Umbilical cord (tissue), 2 donors: Measurements from ENCODE around the genes RLIM, NEXMIF, ATRX, SH3BGRL and CPXCR1.

- RAMPAGE, long total RNA = no peak
Measured at GRCh38 chrX:74613675-74613962, 805 bp downstream of the RLIM start.

DNA sequence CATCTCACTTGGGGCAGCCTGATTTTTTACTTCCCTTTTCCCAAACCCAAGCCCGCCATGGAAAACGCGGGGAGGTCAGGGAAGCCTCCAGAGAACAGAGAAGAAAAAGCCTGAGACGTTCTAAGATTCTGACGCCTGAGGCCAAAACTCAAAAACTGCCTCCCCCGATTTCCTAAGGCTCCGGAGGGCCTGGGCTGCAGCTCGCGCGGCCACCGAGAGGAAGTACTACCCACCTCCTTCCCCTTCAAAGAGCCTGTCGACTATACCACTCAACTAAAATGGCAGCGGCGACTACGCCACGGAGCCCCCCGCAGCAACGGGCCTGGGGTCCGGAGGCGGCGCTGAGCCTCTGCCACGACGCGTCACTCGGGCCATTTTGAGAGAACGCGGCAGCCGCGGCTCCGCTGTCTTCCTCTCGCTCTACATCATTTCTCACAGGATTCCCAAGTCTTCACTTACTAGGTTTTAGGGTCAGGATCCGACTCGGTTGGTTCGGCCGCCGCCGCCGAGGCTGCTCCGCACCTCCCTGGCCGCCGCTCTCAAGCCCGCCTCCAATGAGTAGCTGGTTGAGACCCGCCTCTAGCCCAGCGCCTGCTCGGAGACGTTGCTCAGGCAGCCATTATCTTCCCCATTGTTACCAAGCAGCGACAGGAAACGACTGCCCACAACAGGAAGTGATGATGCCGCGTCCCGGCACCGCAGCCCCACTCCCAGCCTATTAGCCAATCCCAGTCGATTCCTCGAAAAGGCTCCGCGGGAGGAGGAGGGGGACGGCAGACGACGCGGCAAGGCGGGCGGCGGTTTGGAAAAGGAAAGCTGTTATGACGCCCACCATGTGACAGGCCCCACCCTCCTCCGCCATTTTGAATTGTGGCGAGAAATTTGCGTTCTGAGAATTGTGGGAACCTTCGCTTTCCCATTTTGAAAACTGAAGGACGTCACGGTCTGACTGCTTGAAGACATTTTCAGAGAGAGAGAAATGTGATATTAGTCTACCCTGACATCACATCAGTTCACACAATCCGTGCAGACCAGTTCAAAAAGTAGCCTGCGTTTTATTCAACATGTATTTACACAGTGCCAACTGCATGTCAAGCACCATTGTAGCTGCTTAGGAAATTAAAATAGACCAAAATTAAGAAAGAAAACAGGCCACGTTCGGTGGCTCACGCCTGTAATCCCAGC is at the start of gene RLIM:
Gene RLIM (minus strand): TSS at position 662 of the 1,185 bp plus-strand sequence.
- RAMPAGE, long total RNA = start-site peak on the minus strand centred at position 546 of the sequence, 39 bp wide, 70 and 171 reads in 2 replicates; start-site peak on the minus strand centred at position 641 of the sequence, 25 bp wide, 474 and 670 reads in 2 replicates

- RAMPAGE, long total RNA = no peak
Measured at GRCh38 chrX:74925181-74926245, at the start of gene NEXMIF. Gene NEXMIF (minus strand): TSS chrX:74925452.

DNA sequence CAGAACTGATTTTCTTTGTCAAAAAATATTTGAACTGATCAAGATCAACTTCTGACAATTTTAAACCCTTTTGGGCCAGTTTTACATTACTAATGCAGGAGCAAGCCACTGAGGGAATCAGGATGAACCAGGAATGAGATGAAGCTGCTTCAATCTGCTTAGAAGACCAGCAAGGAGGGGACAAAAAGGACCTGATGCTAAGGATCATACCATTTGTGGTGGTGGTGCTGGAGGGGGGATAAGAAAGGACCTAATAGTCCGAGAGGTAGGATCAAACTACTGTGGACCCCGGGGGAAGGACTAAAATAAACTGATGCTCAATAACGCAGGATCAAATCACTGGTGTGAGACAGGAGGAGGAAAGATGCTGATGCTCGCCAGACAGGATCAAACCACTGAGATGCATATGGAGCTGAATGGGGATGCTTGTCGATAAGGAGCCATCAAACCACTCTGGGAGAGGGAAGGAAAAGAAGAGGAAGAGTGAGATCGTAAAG is 432.8 kb upstream of the FGF16 start:
- RAMPAGE, long total RNA = no peak

DNA sequence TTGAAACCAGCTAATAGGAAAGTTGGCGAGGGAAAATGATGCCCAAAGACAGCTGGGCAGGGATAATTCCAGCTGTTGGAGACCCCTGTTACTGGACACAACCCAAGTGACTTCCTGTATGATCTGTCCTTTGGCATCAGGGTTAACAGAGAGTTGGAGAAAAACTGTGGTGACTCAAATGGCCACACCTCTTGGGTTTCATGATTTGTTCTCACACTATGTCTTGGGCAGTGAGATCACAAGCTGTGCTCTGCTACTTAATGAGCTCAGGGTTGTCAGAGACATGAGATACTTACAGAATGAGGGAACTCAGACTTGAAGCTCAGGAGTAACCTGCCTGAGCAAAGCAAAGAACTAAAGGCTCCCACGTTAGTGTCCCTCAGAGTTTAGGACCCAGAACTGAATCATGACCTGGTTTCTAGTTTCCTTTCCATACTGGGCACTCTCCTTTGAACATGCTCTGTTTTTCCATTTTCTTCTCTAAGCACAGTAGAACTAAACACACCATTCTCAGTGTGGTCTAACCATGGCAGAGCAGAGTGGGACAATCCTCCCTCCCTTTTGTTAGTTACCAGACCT is 4.0 kb downstream of the FGF16 start:
- RAMPAGE, long total RNA = no peak

DNA sequence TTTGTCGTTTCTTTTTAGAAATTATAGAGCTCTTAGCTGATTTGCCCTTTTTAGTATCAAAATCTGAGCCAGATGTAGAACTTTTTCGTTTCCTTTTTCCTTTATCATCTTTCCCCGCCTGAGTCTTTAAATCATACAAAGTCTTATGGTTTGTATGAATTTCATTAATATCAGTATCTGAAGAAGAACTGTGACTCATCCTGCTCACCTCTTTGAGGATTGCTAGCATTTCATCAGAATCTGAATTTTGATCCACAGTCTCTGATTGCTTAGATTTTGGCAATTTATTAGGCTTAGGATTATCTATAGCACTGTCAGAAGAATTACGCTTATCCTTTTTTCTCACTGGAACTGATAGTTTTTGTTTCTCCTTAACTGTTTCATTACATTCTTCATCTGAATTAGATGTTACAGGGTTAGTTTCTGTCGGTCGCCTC is 103.2 kb downstream of the ATRX start:
- RAMPAGE, long total RNA = no peak

- RAMPAGE, long total RNA = start-site peak on the minus strand at chrX:77786197-77786245, 99 and 64 reads in 2 replicates
Measured at GRCh38 chrX:77785342-77786676, at the start of gene ATRX. Gene ATRX (minus strand): TSS chrX:77786216.

GRCh38 chrX:78107309-78107787 is 3.3 kb downstream of the PGK1 start:
- RAMPAGE, long total RNA = no peak

DNA sequence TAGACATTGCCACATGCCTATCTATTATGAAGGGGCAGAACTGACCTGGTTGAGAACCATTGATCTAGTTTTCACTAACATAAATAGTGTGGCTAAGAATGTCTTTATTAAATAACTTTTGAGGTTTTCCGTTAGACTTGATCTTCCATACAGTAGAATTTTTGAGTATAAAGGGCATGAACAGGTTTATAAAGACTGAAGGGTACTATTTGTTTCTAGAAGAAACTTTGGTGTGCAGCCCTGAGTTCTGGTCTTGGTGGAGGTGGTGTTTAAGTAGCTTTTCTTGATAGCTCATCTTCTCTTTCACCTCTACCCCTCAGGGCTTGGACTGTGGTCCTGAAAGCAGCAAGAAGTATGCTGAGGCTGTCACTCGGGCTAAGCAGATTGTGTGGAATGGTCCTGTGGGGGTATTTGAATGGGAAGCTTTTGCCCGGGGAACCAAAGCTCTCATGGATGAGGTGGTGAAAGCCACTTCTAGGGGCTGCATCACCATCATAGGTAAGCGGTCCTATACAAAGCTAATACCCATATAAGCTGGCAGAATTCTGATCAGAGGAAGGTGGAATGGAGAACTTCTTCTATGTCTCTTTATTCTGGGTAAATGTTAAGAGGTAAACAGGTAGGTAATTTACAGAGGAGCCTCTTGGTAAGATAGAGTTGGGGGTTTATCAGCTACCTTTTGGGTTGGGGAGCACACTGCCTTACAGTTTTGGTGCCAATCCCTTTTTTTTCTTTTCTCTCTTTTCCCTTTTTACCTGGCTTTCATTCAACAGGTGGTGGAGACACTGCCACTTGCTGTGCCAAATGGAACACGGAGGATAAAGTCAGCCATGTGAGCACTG is 14.7 kb downstream of the TAF9B start:
- RAMPAGE, long total RNA = no peak

GRCh38 chrX:78322841-78323319 is 4.5 kb downstream of the CYSLTR1 start:
- RAMPAGE, long total RNA = no peak

DNA sequence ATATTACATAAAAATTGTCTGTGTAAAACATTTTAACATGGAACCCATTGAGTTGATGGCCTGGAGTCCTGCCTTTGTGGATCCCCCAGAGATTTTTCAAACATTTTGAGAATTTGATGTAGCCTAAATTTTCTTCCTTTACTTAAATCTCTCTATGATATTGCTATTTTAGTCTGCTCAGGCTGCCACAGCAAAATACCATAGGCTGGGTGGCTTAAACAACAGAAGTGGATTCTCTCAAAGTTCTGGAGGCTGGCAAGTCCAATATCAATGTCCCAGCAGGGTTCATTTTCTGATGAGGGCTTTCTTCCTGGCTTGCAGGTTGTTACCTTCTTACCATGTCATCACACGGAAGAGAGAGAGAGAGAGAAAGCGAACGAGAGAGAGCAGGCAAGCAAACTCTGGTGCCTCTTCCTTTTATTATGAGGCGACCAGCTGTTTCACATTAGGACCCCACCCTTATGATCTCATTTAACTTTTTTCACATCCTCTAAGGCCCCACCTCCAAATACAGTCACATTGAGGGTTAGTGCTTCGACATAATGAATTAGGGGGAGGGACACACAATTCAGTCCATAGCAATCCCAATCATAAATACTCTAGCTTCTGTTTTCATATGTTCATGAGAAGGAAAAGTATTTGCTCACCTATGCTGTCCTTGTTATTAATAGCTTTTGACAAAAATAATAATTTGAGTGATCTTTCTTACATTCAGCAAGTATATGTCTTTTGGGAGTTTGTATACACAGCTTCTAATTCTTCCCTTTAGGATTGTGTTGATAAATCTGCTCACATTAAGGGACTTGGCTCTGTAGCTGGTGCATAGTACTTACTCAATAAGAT is 10.6 kb upstream of the GPR174 start:
- RAMPAGE, long total RNA = no peak

DNA sequence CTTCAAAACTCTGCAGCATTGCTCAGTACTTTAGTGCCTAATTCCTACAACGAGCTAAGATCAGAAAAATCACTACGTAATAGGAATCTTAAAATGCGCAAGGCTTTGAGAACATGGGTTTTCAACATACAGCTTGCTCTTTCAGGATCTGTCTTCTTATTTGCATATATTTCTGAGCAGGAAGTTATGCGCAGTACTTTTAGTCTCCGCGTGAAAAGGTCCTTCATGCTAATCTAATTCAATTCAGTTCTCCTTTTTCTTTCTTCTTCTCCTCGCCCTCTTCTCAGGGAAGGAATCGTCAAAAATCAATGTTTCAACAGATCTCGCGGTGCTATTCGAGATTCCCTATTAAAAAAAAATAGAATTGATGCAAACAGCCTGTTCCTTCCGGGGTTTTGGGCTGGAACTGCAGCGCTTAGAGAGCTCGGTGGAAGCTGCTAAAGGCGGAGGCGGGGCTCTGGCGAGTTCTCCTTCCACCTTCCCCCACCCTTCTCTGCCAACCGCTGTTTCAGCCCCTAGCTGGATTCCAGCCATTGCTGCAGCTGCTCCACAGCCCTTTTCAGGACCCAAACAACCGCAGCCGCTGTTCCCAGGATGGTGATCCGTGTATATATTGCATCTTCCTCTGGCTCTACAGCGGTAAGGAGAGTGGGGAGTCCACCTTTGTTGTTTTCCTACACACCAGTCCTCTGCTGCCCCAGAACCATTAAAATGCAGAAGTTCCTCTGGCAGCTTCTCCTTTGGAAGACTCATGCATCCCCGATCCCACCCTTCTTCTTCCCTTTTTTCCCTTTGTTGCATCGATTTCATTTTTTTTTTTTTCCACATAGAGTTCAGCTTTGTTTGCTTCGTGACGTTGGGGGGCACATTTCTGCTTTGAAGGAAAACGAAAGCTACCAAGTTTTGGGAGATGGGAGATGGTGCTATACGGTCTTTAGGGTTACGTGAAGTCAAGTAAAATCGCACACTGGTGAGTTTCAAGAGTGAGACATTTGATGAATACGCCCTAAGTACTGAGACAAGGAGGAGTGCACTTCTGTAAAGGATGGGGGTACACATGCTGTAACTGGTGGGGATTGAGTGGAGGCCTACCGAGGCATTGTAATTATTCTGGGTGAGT is at the start of gene SH3BGRL:
Gene SH3BGRL (plus strand): TSS at position 496 of the 1,120 bp plus-strand sequence.
- RAMPAGE, long total RNA = start-site peak on the plus strand centred at position 519 of the sequence, 135 bp wide, 2,072 and 1,424 reads in 2 replicates

DNA sequence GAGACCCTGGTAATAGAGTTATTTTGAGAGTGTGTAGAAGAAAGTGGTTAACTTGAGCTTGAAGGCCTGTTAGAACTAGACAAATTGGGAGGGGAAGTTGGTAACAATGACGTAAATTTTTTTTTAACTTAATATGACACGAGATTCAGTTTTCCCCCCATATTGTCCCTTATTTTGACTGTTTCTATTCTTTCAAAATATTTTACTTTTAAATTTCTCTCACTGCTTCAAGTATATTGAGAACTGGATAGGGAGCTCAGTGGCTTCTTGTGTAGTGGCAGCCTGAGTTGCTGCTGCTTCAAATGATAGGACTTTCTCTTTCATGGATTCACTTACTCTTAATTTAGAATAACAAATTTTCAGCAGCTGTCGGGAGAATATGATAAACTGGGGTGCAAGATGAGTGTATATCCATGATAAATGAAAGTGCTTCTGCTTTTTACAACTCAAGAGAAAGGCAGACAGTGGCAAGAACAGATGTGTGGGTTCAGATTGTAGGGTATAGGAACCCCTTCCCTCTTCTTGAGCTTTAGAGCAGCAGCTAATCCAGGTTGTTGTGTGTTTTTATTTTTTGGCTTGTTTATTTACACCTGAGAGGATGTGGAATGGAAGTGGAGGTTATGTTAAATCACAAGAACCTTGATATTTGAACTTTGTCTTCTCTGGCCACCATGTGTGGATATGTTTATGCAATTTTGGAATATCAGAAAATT is 981 bp downstream of the SH3BGRL start:
- RAMPAGE, long total RNA = no peak

DNA sequence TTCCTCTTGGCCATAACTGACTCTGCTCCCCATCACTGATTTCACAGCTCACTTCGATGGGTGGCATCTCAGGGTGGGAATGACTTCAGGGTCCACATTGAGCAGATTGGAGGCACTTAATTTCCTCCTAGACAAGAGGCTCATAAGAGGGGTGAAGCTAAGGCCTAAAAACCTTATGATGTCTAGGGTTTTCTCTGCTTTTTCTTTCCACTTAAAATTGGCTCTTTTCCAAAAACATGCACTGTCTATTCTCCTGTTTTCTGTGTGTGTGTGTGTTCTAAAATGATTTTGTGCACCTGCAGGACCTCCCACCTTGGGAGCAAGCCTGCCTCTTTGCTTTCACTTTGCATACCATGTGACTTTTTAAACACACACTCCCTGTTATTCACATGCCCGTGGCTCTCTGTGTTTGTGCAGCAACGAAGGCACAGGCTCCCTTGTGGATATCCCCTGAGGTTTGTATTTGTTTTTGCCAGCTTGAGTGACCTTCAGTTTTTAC is 885.6 kb downstream of the SH3BGRL start:
- RAMPAGE, long total RNA = no peak

- RAMPAGE, long total RNA = no peak
Measured at GRCh38 chrX:84729769-84730063, 227.5 kb upstream of the HDX start.

DNA sequence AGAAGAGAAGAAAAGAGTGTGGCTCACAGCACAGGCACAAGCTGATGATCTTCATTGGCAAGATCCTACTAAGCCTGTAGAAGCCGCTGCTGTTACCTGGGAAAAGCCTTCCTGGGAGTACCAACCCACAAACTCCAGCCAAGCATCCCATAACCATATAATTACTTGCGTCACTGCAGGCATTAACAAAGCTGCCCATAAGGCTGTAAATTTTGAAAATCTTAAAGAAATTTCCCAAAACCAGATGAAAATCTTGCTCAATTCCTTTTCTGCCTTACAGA is 237.8 kb upstream of the HDX start:
- RAMPAGE, long total RNA = no peak

DNA sequence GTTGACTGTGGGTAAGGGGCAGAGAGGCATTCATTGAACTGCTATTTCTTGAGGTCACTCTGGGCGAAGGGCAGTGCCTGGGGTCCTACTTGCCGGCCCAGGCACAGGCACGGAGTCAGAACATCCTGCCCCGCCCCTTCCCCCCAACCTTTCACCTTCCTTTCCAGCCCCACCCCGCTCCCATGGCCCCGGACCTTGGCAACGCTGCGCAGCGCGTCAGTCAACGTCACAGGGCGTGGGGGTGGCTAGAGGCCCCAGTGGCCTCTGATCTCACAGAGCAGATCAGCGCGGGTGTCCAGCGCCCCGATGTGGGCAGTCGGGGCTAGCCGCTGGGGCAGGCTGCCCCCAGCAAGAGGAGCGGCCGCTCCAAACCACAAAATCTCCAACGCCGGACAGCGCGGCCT is 69.8 kb upstream of the APOOL start:
- RAMPAGE, long total RNA = no peak

- RAMPAGE, long total RNA = no peak
Measured at GRCh38 chrX:86046266-86046630, 1.1 kb downstream of the CHM start.

DNA sequence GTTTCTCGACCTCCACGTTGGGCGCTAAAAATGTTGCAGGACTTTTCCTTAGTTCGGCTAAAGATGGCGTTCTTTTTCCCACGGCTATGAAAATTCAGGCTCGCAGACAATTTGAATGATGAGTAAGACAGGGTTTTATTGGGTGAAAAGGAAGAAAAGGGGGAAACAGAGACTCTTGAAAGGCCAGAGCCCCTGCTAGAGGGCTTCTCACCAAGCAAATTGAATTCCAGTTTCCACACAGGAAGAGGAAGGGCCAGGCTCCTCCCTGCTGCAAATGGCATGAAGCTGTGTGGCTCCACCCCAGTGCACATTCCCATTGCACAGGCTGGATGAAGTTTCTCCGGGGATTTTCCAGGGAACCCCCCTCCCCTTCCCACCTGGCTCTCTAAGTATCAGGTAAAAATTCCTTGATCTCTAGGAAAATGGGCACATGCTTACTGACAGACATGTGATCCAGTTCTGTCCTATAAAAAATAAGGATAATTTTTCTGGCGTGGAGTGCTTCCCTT is 210.9 kb downstream of the KLHL4 start:
- RAMPAGE, long total RNA = no peak

GRCh38 chrX:88746995-88747621 is at the start of gene CPXCR1:
Gene CPXCR1 (plus strand): TSS chrX:88747225.
- RAMPAGE, long total RNA = no peak